Measurements from ENCODE around the genes ANXA1, TRPM6, RFK, PRUNE2, VPS13A and CEP78.

GRCh38 chr9:73151451-73152462 lies at the start of gene ANXA1:
TSS of gene ANXA1 (plus strand) at chr9:73151865.
- RRBS: no CpG with 5 or more reads among the region's 1 CpG

GRCh38 chr9:73157617-73158279 lies 6.1 kb downstream of the ANXA1 start:
- RRBS: no CpG with 5 or more reads among the region's 3 CpGs

GRCh38 chr9:73160086-73160635 lies 8.5 kb downstream of the ANXA1 start:
- RRBS: no CpG with 5 or more reads among the region's 4 CpGs

- RRBS: no CpG with 5 or more reads among the region's 5 CpGs
These were observed 11.0 kb downstream of the ANXA1 start for GRCh38 chr9:73162542-73163200.

DNA sequence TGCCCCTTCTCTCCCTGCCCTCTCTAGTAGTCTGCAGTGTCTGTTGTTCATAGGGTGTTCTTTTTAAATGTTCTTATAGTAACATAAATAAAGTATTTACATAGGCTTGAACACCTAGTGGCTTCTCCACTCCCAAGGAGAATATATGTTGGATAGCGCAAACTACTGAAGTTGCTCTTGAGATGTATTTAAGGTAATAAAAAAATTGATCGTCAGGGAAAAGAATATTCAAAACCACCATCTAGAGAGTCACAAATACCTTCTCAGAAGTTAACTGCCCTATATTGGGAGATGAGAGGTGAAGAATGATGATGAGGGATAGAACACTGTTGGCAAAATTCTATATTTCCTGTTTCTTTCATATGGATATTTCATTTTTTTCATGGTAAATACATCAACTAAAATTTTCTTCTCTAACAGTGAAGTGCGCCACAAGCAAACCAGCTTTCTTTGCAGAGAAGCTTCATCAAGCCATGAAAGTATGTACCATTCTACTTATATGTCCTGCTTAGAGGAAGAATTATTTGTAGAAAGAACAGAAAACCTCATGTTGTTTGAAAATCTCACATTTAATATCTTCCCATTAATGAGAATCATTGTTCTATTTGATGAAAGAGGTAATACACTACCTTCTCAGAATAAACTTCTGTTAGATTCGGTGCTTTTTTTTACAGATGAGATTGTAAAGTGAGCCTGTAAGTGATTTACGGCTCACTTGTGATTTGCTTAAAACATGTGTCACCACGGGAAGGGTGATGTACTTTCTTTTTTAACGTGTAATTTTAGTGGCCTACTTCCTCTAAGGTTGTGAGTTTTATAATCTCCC lies 15.6 kb downstream of the ANXA1 start:
- RRBS: no CpG with 5 or more reads among the region's 7 CpGs

DNA sequence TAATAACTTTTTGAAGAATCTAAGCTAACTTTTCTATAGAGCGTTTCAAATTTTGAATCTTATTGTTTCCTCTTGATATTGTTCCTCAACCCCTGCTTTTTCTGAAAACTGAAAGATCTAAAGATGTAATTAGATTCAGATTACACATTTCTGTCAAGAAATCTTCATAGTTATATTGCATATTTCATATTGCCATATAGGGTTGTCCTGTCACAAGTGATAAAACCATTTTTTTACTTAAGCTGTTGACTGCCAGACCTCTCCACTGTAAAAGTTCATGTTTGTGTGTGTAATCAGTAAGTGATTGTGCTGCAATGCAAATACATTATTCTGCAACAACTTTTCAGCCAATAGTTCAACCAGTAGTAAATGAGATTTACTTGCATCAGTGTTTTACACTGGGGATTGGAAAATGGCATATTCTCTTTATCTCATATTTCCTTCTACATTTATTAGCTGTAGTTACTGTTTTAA lies 604.0 kb upstream of the RORB start:
- RRBS: no CpG with 5 or more reads among the region's 1 CpG

DNA sequence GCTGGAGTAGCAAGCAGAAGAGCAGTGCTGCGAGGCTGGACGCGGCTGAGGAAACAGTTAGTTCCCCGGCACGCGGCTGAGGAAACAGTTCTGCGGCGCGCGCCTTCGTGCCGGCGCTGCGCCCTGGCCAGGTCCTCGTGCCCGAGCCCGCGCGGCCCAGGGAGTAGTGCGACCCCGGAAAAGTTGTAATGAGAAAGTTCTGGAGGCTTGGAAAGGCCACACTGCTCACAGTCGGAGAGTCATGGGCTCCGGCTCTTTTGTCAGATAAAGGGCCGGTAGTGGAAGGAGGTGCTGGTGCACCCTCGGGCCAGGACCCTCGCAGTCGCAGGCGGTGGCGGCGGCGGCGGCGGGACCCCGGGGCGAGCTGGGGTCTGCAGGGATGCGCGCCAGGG lies 1.4 kb downstream of the RORB start:
- RRBS: 3% methylated on average over 33 of the region's 37 CpGs

DNA sequence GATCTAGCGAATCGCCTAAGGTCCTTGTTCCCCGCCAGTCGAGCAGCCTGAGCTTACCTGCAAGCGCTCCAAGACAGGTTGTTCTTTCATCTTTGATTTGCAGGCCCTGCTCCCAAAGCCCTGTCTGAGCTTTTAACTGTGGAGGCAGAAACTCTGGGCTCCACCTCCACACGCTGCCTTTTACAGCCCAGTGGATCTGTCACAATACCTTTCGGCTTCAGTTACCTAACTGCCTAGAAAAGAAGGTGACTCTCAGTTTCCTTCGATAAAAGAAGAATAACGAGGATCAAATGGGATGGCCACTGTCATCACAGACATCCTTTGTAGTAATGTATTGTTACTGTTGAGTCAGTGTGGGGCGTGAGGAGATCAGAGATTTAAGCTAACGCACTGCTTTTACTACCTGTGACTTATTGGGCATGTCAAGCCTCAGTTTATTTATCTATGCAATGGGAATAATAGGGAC lies at the start of gene TRPM6:
TRPM6 (minus strand) TSS at position 155 of the 466 bp plus-strand sequence.
- RRBS: no CpG with 5 or more reads among the region's 11 CpGs

DNA sequence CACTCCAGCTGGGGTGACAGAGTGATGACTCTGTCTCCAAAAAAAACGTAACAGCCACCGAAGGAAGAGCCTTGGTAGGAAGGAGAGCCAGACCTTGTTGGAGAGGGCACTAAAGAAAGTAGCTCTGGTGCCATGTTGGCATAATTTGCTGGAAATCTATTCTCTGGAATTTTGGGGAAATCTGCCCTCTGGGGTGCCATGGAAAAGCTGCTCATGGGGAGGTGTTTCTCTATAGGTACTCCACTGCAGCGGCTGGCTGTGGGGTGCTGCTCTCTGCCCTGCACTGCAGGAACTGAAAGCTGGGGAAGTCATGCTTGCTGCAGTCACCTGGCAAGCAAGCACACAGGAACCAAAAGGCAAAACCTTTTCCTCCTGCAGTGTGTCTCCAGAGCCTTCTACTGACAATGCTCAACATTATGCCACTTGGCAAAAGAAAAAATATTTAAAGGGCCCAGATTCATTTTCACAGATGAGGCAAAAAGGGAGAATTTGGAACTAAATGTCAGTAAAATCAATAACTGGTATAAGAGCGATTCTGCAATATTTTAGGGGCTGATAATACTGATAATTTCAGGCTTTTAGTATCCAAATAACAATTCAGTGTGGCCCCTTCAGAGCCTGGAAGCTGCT lies 25.8 kb upstream of the CARNMT1 start:
- RRBS: no CpG with 5 or more reads among the region's 4 CpGs

GRCh38 chr9:75071565-75072171 lies 16.3 kb downstream of the NMRK1 start:
- RRBS: no CpG with 5 or more reads among the region's 5 CpGs

DNA sequence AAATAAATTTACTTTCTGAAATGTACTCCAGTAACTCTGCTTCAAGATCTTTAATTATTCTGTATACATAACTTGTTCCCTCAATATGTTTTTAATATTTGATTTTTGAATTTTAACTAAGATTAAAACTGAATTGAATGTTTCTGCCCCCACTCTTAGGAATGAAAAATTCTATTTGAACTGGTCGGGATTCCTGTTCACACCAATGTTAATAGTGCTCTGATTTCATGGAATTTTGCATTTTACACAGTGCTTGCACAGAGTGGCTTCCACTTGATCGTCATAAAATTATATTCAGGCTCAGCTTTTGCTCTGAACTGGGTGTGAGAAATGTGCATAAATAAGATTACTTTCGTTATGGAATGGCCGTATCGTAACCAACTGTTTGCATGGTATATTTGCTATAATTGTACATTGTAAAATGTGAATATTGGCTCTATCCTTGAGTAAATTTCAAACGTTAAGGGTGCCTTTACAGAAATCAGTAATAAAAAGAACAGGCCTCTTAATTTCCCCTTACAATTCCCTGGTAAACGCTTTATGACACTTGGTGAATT lies 240.9 kb downstream of the RFK start:
- RRBS: no CpG with 5 or more reads among the region's 7 CpGs

DNA sequence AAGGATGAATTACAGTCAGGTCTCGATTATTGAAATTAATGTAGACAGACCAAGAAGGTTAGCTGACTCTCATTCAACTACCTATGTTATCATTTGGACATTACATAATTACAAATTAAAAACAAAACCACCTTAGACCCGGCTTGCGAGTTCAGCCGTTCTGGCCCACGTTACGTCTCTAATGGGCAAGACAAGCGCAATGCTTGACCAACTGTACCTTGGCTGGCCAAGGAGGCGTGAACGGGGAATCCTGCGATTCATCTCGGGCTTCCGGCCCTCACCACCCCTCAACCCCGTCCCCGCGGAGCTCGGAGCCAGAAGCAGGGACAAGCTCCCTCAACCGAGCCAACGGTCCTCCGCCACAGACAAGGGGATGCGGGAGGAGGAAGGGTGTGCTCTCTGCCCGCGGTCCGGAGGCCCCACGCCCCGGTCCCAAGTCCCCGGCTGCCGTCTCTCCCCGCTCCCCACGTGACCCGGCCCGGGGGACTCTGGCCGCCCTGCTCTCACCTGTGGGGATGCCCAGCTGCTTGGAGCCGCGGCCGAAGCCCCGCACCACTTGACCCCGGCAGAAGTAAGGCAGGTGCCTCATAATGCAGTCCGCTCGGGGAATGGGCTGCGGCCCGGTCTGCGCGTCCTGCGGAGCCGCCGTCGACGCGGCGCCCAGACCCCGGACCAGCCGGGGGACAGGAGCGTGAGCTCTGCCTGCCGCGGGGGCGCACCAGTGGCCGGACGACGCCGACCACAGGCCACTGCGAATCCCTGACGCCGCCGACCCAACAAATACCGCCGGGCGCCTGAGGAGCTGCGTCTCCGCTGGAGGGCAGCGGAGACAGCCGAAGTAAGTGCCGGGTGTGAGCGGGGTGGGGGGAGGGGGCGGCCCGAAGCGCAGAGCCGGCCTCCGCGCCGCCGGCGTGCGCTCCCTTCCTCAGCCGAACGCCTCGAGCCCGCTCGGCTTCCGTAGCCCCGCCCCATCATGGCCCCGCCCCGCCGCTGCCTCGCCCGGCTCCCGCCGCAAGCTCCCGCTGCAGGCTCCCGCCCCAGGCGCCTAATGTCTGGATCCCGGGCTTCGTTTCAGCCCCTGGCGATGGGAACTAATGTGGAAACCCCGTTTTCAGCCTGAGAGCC lies at the start of gene RFK:
RFK (minus strand) TSS at position 844 of the 1,125 bp plus-strand sequence.
- RRBS: 1% methylated on average over 61 of the region's 104 CpGs

GRCh38 chr9:76586437-76587311 lies 127.7 kb downstream of the GCNT1 start:
- RRBS: no CpG with 5 or more reads among the region's 5 CpGs

DNA sequence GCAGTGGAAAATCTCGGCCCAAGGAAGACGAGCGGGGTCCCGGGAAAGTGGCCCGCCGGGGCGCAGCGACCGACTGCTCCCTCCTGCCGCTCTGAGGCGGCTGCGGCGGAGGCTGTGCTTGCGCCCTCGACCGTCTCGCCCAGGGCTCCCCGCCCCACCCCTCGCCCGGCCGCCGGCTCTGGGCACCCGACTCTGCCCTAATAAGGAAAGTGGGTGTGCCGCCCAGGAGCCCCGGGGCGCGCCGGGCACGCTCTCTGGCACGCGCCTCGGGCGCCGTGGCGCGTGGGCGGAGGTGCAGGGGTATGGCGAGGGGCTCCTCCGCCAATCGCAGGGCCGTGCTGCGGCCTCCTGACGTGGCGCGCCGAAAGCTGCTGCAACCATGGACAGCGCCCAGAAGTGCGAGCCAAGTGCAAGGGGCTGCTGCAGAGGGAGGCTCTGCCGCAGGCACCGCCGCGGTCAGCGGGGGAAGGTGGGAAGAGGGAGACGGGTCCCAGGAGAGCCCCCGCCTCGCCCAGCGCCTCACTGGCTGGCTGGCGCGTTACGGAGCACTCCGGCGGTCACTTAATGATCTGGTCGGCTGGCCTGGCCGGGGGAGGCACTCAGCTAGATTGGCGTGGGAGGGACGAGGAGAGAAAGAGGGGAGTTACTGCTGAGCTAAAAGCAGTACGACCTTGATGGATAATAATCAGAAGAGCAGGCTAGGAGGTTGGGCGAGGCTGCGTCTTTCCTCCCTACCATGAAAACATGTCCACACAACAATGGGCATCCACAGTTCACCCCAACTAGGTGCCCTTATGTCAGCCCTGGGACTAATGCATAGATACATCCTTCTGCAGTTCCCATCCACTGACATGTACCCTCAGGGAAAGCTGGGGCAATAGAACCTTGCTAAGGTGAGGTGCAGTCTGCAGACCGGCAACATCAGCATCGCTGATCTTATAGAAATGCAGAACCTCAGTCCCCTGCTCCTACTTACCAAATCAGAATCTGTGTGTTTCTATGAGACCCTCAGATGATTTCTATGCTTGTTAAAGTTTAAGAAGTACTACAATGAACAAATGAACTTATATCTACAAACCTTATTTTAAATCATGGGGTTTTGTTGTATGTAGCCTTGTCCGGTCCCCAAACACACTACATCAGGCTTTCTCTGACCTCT lies at the start of gene PRUNE2:
PRUNE2 (minus strand) TSS at position 111 of the 1,159 bp plus-strand sequence.
- RRBS: 3% methylated on average over 17 of the region's 72 CpGs

- RRBS: under 1% methylated on average over 25 of the region's 87 CpGs
These were observed at the start of gene VPS13A for GRCh38 chr9:77176783-77177827. TSS of gene VPS13A (plus strand) at chr9:77177534.

GRCh38 chr9:77740084-77740640 lies 92.0 kb upstream of the GNA14 start:
- RRBS: no CpG with 5 or more reads among the region's 3 CpGs

GRCh38 chr9:77751697-77752503 lies 103.8 kb upstream of the GNA14 start:
- RRBS: no CpG with 5 or more reads among the region's 7 CpGs

- RRBS: under 1% methylated on average over 19 of the region's 102 CpGs
These were observed at the start of gene CEP78 for GRCh38 chr9:78235317-78236509. TSS of gene CEP78 (plus strand) at chr9:78236075.

GRCh38 chr9:79256731-79257255 lies 315.0 kb upstream of the TLE4 start:
- RRBS: no CpG with 5 or more reads among the region's 14 CpGs

DNA sequence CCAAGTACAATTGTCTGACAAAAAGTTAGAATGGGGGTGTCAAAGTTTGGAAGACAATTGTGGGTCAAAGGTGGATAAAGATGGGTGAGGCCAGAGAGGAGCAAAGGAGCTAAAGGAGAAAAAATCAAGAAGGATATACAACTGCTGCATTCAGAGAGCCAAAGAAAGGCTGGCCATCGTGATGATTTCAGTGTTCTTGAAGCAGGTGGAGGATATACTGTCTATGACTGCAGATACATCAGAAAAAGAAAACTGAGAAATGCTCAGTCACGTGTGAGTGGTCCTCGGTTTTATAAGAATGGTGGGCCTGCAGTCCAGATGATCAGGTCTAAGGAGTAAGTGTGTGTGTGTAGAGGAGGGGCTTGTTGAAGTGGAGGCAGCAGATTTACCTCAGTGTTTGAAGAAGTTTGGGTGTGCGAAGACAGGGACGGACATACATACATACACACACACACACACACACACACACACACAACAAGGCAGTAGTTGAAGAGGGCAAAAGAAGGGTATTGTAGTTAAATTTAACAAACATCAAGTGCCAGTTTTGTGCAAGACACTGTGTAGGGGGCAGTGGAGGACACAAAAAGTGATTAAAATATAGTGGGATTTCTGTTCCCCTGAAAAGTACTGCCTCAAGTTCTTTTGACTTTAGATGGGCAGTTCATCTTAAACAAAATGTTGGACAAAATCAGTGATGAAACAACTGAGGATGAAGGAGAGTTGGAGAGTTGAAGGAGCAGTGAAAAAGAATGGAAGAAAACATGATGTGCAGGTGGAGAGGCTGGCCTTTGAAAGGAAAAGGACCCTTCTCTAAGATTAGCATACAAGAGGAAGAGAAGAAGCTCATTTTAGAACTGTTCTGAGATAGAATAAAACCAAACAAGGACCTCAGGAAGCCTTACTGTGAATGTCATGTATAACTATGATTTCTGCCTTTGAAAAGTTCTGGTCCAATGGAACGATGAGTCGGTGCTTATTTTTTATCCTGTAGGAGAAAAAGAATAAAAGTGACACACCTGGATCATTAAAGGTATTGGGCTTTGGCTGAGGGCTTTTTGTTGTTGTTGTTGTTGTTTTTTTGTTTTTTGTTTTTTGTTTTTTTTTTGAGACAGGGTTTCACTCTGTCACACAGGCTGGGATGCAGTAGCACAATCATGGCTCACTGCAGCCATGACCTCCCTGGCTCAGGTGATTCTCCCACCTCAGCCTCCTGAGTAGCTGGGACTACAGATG lies 77.5 kb downstream of the TLE4 start:
- RRBS: no CpG with 5 or more reads among the region's 7 CpGs

Data from AG08470 (cell line).